Heart left ventricle (tissue), 7 donors: ENCODE measurements around the genes PSMD11 and CCL2.

DNA sequence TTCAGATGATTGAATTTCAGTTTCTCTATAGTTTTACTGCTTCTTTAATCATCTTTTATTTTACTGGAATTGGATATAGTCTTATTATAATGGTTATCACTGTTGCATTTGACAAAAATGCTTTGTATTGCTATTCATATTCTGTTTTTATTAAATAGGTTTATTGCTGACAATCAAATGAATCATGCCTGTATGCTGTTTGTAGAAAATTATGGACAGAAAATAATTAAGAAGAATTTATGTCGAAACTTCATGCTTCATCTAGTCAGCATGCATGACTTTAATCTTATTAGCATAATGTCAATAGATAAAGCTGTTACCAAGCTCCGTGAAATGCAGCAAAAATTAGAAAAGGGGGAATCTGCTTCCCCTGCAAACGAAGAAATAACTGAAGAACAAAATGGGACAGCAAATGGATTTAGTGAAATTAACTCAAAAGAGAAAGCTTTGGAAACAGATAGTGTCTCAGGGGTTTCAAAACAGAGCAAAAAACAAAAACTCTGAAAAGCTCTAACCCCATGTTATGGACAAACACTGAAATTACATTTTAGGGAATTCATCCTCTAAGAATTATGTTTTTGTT is 8.6 kb upstream of the LRRC37B start:
- PRO-cap, 6 experiments = no peak in any of the 6 experiments
- RAMPAGE, long total RNA, 2 experiments = no peak in any of the 2 experiments
- RRBS = no CpG with 5 or more reads among the region's 3 CpGs

- PRO-cap, 6 experiments = no peak in any of the 6 experiments
- RAMPAGE, long total RNA, 2 experiments = no peak in any of the 2 experiments
- RRBS = no CpG with 5 or more reads among the region's 14 CpGs
These were observed 40.2 kb downstream of the LRRC37B start for GRCh38 chr17:32047042-32048127.

GRCh38 chr17:32066960-32067251 is 59.7 kb downstream of the LRRC37B start:
- PRO-cap, 6 experiments = no peak in any of the 6 experiments
- RAMPAGE, long total RNA, 2 experiments = no peak in any of the 2 experiments
- RRBS = no CpG with 5 or more reads among the region's 12 CpGs

GRCh38 chr17:32082735-32083535 is 59.4 kb upstream of the RHOT1 start:
- PRO-cap, 6 experiments = no peak in any of the 6 experiments
- RAMPAGE, long total RNA, 2 experiments = no peak in any of the 2 experiments
- RRBS = no CpG with 5 or more reads among the region's 17 CpGs

DNA sequence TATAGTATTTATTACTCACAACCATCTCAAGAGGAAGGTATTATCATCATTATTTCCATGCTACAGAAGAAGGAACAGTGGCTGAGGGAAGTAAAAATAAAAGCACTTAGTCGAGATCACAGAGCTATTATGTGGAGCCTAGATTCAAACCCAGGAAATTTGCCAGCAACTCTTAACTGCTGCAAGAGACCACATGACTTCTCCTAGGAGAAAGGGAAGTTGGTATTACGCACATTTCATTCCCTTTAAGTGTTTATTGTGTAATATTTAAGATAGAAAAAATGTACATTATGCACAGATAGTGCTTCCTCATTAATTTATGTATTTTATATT is 1.0 kb upstream of the RHOT1 start:
- PRO-cap, 6 experiments = peak in 2 of 6 experiments; most common plus-strand start position 206 of the sequence (in 2); most common minus-strand start position 131 of the sequence (in 2)
- RAMPAGE, long total RNA, 2 experiments = no peak in any of the 2 experiments
- RRBS = no CpG with 5 or more reads among the region's 2 CpGs

GRCh38 chr17:32267728-32268237 is 2.2 kb downstream of the RHBDL3 start:
- PRO-cap, 6 experiments = no peak in any of the 6 experiments
- RAMPAGE, long total RNA, 2 experiments = no peak in any of the 2 experiments
- RRBS = no CpG with 5 or more reads among the region's 10 CpGs

- PRO-cap, 6 experiments = peak in 1 of 6 experiments; most common minus-strand start chr17:32299055 (in 1)
- RAMPAGE, long total RNA, 2 experiments = no peak in any of the 2 experiments
- RRBS = no CpG with 5 or more reads among the region's 6 CpGs
These were observed 33.2 kb downstream of the RHBDL3 start for GRCh38 chr17:32298833-32299165.

DNA sequence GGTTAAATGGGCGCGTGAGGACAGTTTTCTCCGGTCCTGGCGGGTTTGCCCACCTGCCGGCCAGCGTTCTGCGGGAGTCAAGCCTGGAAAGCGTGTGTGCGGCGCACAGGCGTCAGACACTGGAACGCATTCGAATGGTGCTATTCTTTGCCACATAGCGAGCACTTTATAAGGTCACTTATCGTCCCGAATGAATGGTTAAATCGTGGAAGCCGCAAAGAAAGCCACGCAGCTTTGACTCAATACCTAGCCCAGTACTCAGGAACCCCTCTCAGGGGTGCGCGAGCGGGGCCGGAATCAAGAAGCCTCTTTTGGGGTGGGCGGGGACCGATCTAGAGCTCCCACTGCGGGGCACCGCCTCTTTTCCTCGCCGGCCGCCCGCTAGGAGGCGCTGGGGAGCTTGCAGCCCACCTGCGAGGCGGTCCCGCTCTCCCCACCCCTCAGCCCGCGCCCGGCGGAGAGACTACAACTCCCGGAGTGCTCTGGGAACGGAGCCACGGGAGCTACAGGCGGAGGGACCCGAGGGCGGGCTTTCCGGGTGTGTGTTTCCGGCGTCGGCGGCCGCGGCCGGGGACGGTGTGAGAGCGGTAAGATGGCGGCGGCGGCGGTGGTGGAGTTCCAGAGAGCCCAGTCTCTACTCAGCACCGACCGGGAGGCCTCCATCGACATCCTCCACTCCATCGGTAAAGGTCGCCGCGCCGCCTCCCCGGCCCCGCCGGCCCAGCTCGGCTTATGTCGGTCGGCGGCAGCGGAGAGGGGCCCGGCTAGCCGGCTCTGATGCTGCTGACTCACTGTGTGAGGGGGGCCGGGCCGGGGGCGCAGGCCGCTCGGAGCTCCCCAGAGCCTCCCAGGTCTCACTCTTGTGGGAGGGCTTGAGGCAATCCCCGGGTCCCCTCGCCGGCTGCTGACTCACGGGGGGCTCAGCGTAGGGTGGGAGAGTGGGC is at the start of gene PSMD11:
TSS of gene PSMD11 (plus strand) at position 579 of the 944 bp plus-strand sequence.
- PRO-cap, 6 experiments = peak in 6 of 6 experiments; most common plus-strand start position 579 of the sequence (in 3); most common minus-strand start position 313 of the sequence (in 1)
- RAMPAGE, long total RNA, 2 experiments = start-site peak on the plus strand in 2 of 2 experiments, centred at positions 568 to 574 of the sequence, 271 to 374 reads per replicate
- RRBS = 1% methylated on average over 52 of the region's 87 CpGs

- PRO-cap, 6 experiments = no peak in any of the 6 experiments
- RAMPAGE, long total RNA, 2 experiments = no peak in any of the 2 experiments
- RRBS = no CpG with 5 or more reads among the region's 3 CpGs
These were observed 6.4 kb downstream of the PSMD11 start for GRCh38 chr17:32450569-32451345.

DNA sequence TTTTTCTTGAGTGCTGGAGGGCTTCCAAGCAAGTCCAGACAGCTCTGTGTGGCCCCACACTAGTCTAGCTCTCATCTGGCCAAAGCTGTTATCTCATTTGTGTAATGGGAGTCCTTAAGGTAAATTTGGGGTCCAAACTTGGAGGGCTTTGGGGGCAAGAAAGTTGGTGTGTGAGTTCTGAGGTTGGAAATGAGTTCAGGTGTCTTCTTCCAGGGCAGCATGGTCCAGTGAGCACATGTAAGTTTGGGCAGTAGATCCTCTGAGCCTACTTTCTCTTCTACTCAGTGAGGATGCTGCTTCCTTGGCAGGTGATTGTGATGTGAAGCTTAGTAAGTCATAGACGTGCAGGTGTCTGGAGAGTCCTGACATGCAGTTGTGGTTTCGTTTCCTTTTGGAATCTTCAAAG is 4.4 kb upstream of the CDK5R1 start:
- PRO-cap, 6 experiments = no peak in any of the 6 experiments
- RAMPAGE, long total RNA, 2 experiments = no peak in any of the 2 experiments
- RRBS = no CpG with 5 or more reads among the region's 2 CpGs

DNA sequence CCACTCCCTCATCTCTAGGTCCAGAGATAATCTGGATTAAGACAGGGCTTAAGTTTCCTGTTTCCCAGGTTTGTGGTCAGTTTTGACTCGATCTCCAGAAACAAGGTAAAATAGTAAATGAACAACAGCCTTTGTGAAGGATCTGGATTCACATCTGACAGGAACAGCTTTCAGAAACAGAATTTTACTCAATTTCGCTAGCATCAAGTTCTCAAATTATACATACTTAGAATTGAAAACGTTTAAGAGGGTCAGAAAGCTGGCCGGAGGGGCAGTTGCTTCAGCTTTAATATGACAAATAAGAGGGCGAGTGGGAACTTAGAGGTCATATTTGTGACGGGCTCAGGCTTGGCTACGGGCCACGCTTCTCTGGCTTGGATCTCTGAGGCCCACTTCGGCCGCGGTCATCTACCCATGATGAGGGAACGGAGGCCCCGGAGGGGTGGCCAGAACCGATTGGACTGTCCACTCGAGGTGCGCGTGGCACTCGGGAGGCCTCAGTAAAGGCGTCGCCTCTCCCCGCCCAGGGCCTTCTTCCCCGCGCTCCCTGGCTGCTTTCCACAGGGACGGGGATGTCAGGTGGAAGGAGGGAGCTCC is 930 bp upstream of the CDK5R1 start:
- PRO-cap, 6 experiments = no peak in any of the 6 experiments
- RAMPAGE, long total RNA, 2 experiments = no peak in any of the 2 experiments
- RRBS = no CpG with 5 or more reads among the region's 24 CpGs

DNA sequence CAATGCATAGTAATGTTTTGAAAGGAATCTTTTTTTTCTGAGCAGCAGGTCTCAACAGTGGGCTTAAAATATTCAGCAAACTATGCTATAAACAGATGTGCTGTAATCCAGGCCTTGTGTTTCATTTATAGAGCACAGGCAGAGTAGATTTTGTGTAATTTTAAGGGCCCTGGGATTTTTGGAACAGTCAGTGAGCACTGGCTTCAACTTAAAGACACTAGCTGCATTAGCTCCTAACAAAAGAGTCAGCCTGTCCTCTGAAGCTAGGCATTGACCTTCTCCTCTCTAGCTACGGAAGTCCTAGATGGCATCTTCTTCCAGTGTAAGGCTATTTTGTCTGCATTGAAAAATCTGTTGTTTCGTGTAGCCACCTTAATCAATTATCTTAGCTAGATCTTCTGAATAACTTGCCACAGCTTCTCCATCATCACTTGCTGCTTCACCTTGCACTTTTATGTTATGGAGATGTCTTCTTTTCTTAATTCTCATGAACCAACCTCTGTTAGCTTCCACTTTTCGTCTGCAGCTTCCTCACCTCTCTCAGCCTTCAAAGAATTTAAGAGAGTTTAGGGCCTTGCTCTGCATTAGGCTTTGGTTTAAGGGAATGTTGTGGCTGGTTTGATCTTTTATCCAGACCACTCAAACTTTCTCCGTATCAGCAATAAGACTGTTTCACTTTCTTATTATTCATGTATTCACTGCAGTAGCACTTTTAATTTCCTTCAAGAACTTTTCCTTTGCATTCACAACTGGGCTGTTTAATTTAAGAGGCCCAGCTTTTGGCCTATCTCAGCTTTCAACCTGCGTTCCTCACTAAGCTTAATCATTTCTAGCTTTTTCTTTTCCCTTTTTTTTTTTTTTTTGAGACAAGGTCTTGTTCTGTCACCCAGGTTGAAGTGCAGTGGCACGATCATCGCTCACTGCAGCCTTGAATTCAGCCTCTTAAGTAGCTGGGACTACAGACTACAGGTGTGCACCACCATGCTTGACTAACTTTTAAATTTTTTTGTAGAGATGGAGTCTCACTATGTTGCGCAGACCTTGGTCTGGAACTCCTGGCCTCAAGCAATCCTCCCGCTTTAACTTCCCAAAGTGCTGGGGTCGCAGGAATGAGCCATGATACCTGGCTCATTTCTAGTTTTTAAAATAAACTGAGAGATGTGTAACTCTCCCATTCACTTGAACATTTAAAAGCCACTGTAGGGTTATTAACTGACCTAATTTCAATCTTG is 113.7 kb downstream of the CDK5R1 start:
- PRO-cap, 6 experiments = no peak in any of the 6 experiments
- RAMPAGE, long total RNA, 2 experiments = no peak in any of the 2 experiments
- RRBS = no CpG with 5 or more reads among the region's 10 CpGs

GRCh38 chr17:32794394-32795178 is 82.3 kb downstream of the MYO1D start:
- PRO-cap, 6 experiments = no peak in any of the 6 experiments
- RAMPAGE, long total RNA, 2 experiments = no peak in any of the 2 experiments
- RRBS = no CpG with 5 or more reads among the region's 7 CpGs

DNA sequence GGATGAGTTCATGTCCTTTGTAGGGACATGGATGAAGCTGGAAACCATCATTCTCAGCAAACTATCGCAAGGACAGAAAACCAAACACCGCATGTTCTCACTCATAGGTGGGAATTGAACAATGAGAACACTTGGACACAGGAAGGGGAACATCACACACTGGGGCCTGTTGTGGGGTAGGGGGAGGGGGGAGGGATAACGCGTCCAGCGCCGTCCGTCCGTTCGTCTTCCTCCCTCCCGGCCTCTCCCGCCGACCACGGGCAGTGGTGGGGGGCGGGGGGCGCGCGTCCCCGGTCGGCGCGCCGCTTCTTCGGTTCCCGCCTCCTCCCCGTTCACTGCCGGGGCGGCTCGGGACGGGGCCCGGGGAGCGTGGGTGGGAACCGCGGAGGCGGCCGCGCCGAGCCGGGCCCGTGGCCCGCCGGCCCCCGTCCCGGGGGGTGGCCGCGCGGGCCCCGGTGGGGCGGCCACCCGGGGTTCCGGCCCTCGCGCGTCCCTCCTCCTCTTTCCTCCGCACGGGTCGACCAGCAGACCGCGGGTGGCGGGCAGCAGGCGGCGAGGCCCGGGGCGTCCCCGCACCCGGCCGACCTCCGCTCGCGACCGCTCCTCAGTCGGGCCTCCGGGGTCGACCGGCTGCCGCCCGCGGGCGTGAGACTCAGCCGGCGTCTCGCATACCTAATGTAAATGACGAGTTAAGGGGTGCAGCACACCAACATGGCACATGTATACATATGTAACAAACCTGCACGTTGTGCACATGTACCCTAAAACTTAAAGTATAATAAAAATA is 54.5 kb downstream of the MYO1D start:
- PRO-cap, 6 experiments = peak in 3 of 6 experiments; most common plus-strand start position 350 of the sequence (in 2); most common minus-strand start position 268 of the sequence (in 2)
- RAMPAGE, long total RNA, 2 experiments = no peak in any of the 2 experiments
- RRBS = 6% methylated on average over 36 of the region's 83 CpGs

GRCh38 chr17:33475513-33475911 is 182.4 kb upstream of the ASIC2 start:
- PRO-cap, 6 experiments = no peak in any of the 6 experiments
- RAMPAGE, long total RNA, 2 experiments = no peak in any of the 2 experiments
- RRBS = no CpG with 5 or more reads among the region's 5 CpGs

GRCh38 chr17:34156439-34157437 is 98.3 kb upstream of the CCL2 start:
- PRO-cap, 6 experiments = no peak in any of the 6 experiments
- RAMPAGE, long total RNA, 2 experiments = no peak in any of the 2 experiments
- RRBS = 3% methylated on average over 12 of the region's 51 CpGs

GRCh38 chr17:34246478-34246822 is 8.6 kb upstream of the CCL2 start:
- PRO-cap, 6 experiments = no peak in any of the 6 experiments
- RAMPAGE, long total RNA, 2 experiments = no peak in any of the 2 experiments
- RRBS = no CpG with 5 or more reads among the region's 1 CpG

DNA sequence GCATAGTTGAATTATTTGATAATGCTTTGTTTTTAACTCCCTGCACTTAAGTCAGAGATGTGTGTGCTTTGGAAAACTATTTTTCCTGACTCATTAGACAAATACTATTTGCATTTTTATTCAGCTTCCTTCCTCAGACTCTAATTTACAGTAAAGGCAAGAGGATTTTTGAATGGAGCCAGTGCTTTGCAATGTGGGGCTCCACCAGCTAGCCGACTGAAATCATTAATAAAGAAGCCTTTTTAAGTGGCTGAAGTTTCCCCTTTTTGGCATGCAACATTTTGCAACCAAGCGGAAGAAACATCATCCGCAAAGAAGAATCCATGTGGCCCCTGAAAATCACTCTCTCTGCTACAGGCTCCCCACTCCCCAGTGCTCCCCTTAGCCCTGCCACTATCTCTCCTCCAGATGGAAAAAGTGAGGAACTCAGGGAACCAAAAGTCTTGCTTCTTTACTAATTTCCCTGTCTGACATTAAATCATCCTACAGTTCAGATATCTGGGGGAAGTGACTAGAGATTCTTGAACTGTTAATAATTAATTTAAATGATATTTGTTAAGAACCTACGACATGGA is 6.3 kb upstream of the CCL2 start:
- PRO-cap, 6 experiments = no peak in any of the 6 experiments
- RAMPAGE, long total RNA, 2 experiments = no peak in any of the 2 experiments
- RRBS = no CpG with 5 or more reads among the region's 4 CpGs

DNA sequence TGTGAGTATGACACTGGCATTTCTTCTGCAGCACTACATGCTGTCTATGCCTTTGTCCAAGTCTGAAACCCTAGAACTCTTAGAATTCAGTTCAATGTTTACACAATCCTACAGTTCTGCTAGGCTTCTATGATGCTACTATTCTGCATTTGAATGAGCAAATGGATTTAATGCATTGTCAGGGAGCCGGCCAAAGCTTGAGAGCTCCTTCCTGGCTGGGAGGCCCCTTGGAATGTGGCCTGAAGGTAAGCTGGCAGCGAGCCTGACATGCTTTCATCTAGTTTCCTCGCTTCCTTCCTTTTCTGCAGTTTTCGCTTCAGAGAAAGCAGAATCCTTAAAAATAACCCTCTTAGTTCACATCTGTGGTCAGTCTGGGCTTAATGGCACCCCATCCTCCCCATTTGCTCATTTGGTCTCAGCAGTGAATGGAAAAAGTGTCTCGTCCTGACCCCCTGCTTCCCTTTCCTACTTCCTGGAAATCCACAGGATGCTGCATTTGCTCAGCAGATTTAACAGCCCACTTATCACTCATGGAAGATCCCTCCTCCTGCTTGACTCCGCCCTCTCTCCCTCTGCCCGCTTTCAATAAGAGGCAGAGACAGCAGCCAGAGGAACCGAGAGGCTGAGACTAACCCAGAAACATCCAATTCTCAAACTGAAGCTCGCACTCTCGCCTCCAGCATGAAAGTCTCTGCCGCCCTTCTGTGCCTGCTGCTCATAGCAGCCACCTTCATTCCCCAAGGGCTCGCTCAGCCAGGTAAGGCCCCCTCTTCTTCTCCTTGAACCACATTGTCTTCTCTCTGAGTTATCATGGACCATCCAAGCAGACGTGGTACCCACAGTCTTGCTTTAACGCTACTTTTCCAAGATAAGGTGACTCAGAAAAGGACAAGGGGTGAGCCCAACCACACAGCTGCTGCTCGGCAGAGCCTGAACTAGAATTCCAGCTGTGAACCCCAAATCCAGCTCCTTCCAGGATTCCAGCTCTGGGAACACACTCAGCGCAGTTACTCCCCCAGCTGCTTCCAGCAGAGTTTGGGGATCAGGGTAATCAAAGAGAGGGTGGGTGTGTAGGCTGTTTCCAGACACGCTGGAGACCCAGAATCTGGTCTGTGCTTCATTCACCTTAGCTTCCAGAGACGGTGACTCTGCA is at the start of gene CCL2:
TSS of gene CCL2 (plus strand) at position 617 of the 1,153 bp plus-strand sequence.
- PRO-cap, 6 experiments = peak in 6 of 6 experiments; most common plus-strand start position 617 of the sequence (in 6); most common minus-strand start position 484 of the sequence (in 4)
- RAMPAGE, long total RNA, 2 experiments = start-site peak on the plus strand in 2 of 2 experiments, centred at positions 613 to 641 of the sequence, 788 to 1,058 reads per replicate
- RRBS = no CpG with 5 or more reads among the region's 18 CpGs

- PRO-cap, 6 experiments = no peak in any of the 6 experiments
- RAMPAGE, long total RNA, 2 experiments = no peak in any of the 2 experiments
- RRBS = no CpG with 5 or more reads among the region's 16 CpGs
These were observed 33.7 kb downstream of the TMEM132E start for GRCh38 chr17:34612938-34613677.